ENCODE results near the genes CETN3 and POLR3G.

GRCh38 chr5:90408946-90409884, at the start of gene CETN3:
TSS of gene CETN3 (minus strand) at chr5:90409756.
- RRBS = 2% methylated on average over 5 of the region's 39 CpGs

GRCh38 chr5:90409885-90410907, 640 bp upstream of the CETN3 start:
- RRBS = no CpG with 5 or more reads among the region's 33 CpGs

DNA sequence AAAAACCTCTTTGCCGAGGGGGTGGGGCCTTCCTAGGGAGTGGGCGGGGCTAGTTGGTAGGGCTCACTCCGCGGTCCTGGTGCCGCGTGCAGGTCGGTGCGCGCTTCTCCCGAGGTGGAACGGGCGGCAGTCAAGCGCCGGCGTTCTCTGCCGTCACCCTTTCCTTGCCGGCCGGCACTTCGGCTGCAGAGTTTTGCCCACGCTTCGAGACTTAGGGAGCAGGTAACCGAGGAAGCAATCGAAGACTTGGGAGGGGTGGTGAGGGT, at the start of gene POLR3G:
Gene POLR3G, plus strand, starts transcription at position 66 of the 266 bp plus-strand sequence.
- RRBS = no CpG with 5 or more reads among the region's 23 CpGs

- RRBS = no CpG with 5 or more reads among the region's 6 CpGs
These were observed 23.1 kb downstream of the LYSMD3 start for GRCh38 chr5:90506136-90506754.

DNA sequence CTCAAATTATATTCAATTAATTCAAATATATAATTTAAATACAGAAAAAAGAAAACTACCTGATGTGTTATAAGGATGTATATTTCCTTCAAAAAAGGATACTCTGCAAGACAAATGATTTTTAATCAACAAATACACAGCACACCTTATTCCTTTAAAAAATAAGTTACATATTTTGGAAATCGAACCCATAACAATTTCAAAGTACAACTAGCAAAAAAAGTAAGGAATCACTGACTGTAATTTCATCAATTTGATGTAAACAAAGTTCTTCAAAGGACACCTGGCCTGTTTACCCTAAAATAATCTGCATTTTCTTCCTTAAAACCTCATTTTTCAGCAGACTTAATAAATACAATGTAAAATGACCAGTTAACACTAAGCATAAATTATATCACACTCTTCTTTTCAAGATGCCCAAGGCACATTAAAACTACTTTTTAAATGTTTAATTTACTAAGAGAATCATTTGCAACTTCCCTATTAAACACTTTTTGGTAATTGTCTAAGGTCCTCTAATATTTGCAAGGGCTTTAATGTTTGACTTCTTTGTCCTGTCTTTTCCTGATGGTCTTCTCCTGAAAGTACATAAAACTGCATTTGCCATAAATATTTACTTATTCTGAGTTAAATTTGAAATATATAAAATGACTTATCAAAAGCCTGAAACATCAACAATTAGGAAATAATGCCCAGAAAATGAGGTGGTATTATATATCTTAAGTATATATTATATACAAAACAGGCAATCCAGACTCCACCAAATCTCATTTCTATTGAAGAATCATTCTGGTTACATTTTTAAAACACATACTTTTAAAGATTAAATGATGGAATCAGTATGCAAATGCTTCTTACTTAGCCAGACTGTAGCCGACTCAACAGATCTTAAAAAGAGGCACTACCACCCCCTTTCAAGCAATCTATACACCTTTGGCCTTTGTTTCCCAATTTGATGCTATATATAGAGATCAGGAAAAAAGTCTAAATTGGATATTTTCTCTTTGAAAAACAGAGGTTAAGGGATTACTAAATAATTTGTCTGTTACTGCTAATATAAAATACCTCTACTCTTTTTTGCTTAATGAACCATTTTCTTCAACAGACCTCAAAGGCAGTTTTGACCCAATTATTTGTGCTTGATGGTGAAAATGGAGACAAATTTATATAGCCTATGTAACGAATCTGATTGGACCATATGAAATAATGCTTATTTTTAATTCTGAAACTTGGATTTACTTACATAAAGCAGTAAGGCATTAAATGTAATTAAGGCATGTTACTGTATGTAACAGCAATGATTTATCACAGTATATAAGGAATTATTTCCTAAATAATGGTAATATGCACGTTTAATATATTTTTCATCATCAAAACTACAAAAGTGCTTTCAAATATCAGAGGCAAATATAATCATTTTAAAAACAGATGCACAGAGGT, 12.2 kb downstream of the LYSMD3 start:
- RRBS = no CpG with 5 or more reads among the region's 4 CpGs

DNA sequence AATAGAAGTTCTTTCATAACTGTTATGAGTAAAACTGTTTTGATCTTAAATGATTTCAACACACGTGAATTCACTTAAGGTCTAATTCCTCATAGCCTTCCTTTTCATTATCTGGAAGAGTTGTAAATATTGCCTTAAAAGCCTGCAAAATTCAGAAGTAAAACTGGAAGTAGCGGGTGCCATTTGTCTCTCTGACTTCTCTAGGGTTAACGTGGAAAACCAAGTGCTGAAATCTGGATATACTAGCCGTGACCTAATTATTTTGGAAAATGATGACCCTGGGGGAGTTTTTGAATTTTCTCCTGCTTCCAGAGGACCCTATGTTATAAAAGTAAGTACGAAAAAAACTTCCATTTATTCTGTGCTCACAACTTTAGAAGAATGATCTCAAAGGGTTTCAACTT, 83.8 kb downstream of the ADGRV1 start:
- RRBS = no CpG with 5 or more reads among the region's 5 CpGs

- RRBS = no CpG with 5 or more reads among the region's 2 CpGs
These were observed 308.3 kb downstream of the ADGRV1 start for GRCh38 chr5:90866801-90867392.

DNA sequence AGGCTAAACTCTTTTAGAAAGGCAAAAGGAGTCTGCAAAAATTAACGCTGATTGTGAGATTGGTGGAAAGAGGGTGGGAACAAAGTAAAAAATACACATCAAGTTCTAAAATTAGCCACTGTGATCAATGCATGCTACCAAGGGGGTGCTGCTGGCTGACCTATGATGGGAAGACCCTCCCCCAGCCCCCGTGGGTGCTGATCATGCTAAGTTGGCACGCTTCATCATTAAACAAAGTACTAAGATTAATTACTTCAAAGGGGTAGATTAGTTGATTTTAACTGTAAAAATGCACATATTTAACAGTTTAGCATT, 356.9 kb downstream of the ADGRV1 start:
- RRBS = no CpG with 5 or more reads among the region's 3 CpGs

DNA sequence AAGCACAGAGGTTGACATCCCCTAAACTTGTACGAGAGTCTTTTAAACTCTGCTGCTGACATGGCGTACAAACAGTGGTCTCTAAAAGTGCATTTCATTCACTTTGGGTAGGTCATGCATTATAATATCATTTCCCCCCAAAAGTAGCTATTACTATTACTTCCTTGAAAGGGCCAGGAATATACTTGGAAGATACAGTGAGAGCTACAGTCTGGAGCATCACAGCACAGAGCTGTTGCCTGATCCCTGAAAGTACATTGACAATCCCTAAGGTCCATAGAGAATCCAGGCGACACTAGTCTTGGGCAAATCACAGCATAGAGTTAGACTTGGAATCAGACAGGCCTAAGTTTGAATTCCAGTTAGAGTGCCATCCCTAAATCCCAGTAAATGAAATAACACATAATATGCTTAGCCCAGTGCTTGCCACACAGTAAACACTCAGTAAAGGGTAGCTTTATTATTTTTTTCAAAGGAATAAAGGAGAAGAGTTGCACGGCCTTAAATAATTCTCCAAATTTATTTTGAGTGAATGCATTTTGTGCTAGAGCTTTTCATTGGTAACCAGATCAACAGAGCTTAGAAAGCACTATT, 257.8 kb downstream of the ARRDC3 start:
- RRBS = no CpG with 5 or more reads among the region's 4 CpGs

GRCh38 chr5:91189836-91190345, 193.2 kb downstream of the ARRDC3 start:
- RRBS = no CpG with 5 or more reads among the region's 8 CpGs

- RRBS = no CpG with 5 or more reads among the region's 6 CpGs
These were observed 170.6 kb downstream of the ARRDC3 start for GRCh38 chr5:91212275-91213130.

GRCh38 chr5:91380483-91381047, 2.6 kb downstream of the ARRDC3 start:
- RRBS = 1% methylated on average over 7 of the region's 32 CpGs

DNA sequence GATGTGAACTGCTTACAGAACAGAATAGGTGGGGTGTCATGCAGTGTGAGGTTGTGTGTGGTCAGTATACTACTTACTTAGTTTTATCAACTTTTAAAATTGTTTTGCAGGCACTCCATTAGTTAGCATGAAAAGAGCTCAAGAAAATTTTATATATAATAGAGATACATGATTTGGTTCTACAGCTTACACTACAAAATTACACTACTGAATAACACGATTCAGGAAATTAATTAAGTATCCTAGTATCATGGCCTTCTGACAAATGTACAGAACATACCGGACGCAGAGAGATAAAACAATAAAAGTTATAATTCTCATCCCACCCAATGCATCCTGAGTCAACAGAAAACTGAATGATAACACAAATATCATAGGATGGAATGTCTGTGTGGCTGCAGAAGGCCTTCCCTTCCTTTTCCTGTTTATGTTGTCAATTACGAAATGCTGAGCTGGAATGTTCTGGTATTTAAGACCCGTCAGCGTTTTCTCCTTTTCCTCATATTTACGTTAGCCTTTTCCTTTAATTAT, 223.9 kb upstream of the NR2F1 start:
- RRBS = no CpG with 5 or more reads among the region's 7 CpGs

GRCh38 chr5:93422280-93422539, 160.8 kb upstream of the NR2F1 start:
- RRBS = no CpG with 5 or more reads among the region's 2 CpGs

DNA sequence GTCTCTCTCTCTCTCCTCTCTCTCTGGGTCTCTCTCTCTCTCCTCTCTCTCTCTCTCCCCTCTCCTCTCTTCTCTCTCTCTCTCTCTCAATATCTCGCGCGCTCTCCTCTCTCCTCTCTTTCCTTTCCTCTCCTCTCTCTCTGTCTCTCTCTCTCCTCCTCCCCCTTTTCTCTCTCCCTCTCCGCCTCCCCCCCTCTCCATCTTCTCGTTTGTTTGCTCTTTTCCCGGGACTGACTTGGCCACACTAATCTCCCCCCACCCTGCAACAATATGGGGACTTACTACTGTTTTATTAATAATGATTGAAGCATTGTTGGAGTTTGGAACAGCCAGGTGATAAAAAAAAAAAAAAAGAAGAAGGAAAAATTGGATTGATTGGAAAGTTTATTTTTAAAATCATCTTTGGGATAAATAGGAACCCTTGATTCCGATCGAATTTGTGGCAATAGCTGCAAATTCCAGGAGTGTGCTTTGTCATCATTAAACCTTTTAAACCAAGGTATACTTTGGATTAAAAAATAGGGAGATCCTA, 1.0 kb upstream of the NR2F1 start:
- RRBS = no CpG with 5 or more reads among the region's 8 CpGs

DNA sequence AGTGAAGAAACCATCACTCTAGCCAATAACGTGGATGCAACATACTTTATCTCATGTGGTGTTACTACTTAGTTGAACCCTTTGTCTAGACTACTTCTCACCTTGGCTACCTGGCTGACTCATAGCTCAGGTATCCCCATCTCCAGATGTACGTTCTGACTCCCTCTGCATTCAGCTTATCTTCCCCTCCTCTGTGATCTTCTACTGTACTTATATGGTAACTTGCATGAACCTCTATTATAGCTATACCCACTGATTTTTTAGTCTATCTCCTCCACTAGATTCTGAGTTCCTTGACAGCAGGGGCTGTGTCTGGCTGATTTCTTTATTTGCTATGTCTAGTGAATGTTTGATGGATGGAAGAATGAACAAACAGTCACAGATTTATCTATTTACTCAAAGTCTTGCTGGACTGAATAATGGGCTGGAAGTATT, 251.0 kb upstream of the FAM172A start:
- RRBS = no CpG with 5 or more reads among the region's 2 CpGs

DNA sequence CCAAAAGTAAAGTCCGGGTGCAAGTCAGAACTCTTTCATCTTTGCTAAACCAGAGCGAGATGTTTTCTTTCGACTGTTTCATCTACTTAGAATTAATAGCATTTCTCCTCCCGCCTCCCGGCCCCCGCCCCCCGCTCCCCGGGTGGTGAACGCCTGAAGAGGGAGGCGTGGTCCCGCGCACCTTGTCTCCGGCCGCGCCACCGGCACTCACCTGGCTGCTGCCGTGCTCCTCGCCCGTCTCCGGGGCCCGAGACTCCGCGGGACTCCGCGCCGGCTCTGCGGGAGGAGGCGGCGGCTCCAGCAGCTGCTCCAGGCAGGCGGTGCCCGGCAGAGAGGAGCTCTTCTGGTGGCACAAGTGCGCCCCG, 1.3 kb downstream of the MCTP1 start:
- RRBS = 5% methylated on average over 21 of the region's 33 CpGs

DNA sequence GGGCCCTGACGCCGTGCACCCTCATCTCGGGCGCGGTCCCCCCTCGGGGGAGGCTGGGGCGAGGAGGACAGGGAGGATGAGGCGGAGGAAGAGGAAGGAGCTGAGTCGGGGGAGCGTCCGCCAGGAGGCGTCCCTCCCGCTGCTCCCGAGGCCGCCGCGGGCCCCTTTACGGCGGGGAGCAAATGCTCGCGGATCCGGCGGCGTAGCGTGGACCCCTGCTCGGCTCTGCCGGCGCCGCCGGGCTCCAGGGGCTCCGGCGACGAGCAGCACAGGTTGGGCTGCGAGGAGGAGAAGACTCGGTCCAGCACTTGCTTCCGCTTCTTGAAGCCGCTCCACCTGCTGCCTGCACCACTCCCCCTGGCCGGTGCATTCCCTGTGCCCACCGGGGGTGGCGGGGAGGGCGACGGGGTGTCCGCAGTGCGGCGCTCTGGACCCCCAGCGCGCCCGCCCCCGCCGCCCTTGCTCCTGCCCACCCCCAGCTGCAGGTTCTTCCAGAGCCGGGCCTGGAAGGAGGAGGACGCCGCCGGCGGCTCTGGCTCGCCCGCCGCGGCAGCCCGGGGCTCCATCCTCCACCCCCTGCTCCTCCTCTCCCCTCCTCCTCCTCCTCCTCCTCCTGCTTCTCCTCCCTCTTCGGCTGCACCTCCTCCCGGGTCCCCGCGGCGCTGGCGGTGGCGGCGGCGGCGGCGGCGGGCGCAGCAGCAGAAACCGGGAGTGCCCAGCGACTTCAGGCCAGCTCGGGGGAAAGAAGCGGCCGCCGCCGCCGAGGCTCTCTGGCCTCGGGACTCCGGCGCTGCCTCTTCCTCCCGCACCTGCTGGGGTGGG, 673 bp downstream of the MCTP1 start:
- RRBS = 2% methylated on average over 33 of the region's 85 CpGs

- RRBS = no CpG with 5 or more reads among the region's 6 CpGs
These were observed 4.8 kb upstream of the RFESD start for GRCh38 chr5:95641593-95642334.

- RRBS = no CpG with 5 or more reads among the region's 2 CpGs
These were observed 1.0 kb downstream of the RHOBTB3 start for GRCh38 chr5:95732241-95732434.